Peyer's patch (tissue), 4 donors: ENCODE measurements around a stretch of chr7.

GRCh38 chr7:50336114-50336999 lies 31.8 kb downstream of the IKZF1 start:
- PRO-cap: bidirectional peak, plus-strand start at chr7:50336332, minus-strand start at chr7:50336187
- RAMPAGE, long total RNA, 4 experiments: no peak in any of the 4 experiments

GRCh38 chr7:50353035-50353631 lies 48.6 kb downstream of the IKZF1 start:
- PRO-cap: unidirectional peak, minus-strand start at chr7:50353369
- RAMPAGE, long total RNA, 4 experiments: no peak in any of the 4 experiments

GRCh38 chr7:50360218-50360986 lies 55.9 kb downstream of the IKZF1 start:
- PRO-cap: bidirectional peak, plus-strand start at chr7:50360712, minus-strand start at chr7:50360562
- RAMPAGE, long total RNA, 4 experiments: no peak in any of the 4 experiments

DNA sequence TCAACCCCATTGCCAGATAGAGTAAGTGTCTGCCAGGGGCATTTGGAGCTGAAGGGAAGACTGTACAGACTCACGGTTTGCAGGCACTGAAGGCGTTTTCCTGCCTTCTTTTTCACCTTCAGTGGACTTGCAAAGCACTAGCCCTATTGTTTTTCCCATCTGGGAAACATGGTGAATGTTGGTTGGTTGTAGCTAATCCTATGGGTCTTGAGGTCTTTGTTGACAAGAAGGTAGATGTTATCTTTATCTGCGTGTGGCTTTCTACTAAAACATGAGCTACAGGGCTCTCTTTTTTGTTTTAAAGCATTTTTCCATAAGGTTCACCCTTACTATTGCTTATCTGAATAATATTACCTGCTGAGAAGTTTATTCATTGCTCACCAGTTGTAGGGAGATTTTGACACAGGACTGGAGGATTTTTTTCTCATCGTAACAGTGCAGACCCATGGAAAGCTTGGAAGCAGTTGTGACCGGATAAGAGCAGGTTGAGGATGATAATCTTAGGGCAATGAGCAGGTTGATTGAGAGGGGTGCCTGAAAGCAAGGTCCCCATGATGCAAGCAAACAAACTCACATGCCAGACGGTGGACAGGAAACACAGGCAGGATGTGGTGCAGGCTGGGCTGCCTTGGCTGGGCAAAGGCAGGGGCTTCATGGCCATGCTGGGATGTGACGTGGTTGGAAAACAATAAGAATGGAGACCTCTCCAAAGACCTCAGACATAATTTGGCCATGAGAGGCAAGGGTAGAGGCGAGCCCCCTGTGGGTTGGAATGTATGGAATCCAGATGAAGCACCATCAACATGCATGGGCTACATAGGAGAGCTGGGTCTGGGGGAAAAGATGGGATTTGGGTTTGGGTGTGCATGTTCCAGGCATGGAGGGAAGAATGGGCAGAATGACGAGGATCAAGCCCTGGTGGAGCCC lies 58.1 kb downstream of the IKZF1 start:
- PRO-cap: no peak
- RAMPAGE, long total RNA, 4 experiments: no peak in any of the 4 experiments

GRCh38 chr7:50449666-50450168 lies 433 bp downstream of the FIGNL1 start:
- PRO-cap: no peak
- RAMPAGE, long total RNA, 4 experiments: no peak in any of the 4 experiments

- PRO-cap: no peak
- RAMPAGE, long total RNA, 4 experiments: no peak in any of the 4 experiments
Observed at GRCh38 chr7:50645387-50645928, 80.3 kb upstream of the DDC start.

GRCh38 chr7:50656630-50656988 lies 91.4 kb upstream of the DDC start:
- PRO-cap: no peak
- RAMPAGE, long total RNA, 4 experiments: no peak in any of the 4 experiments

DNA sequence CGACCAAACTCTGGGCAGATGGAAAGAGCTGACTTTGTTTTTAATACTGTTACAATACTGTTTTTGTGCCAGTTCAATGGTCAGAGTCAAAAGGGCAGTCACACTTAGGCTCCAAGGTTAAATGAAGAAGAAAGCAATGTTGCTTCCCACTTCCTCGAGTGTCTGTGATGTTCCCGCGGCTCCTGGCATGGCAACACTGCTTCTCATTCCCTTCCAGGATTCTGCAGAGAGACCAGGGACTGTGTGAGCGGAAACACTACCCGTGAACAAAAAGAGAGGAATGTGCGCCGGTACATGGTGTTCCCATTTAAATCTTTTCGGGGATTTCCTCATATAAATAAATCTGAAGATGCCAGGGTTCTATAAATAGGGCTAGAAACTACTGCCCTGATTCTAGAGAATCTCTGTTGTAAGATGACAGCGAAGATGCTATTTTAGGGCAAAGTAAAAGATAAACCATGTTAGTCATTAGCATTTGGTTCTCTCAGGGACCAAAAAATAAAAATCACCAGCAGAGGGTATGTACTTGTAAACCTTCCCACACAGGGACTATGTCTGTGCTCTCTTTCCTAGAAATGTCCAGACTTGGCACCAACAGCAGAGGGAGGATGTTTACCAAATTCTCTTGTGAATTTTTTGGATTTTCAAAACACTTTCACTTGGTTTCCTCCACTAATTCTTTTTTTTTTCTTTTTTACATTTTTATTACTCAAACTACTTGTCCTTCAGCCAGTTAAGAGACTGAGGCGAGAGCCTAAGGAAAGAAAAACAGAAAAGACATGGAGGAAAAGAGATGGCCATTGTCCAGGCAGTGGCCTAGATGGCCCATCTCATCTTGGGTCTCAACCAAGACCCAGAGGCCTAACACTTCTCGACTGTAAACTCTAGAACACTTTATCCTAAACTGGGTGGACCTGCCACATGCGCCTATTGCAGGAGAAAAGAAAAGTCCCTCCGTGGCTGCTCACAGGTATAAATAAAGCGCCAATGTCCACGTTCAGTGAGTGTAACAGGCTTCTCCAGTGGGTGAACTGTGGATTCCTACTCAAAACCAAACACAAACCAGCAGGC lies 92.3 kb upstream of the DDC start:
- PRO-cap: unidirectional peak, minus-strand start at position 198 of the sequence
- RAMPAGE, long total RNA, 4 experiments: no peak in any of the 4 experiments

GRCh38 chr7:50697646-50698251 lies 84.9 kb downstream of the GRB10 start:
- PRO-cap: no peak
- RAMPAGE, long total RNA, 4 experiments: no peak in any of the 4 experiments

DNA sequence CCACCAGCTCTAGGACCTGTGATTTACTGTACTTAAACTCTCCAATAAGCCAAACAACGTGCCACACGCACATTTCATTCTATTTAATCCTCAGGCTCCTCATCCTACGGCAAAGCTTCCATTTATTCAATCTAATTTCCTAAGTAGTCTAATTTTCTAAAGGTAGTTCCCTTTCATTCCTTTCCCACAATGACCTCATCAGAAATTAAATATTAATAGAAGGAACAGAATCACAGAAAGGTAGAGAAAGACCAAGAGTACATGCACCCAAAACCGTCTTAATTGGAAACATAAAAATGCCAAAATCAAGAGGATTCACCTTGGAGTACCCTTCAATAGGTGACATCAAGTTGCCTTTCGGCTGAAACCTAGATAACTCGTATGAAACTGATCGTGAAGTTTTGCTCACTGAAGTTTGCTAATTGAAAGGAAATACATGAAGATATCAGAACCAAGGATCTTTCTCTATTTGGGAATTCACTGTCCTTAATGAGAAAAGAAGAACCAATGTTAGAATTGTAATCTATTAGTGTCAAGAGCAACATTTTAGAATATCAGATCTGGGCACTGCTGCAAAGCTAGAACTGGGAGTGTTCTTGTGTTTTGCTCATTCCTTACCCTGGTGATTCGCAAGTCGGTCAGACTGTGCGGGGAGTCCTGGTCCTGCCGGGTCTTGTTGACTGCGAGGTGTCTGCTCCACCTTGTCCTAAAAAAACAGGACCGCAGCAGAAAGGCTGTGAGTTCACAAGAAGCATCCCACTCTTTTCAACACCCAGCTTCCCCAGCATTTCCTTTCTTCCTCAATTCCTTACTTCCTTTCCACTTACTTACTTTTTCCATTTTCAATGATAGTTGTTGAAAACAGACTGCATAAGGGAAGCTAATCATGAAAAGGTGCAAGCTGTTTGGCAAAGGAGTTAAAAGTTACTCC lies 79.2 kb downstream of the GRB10 start:
- PRO-cap: no peak
- RAMPAGE, long total RNA, 4 experiments: start-site peak on the minus strand in 1 of 4 experiments, centred at position 734 of the sequence, 6 reads per replicate

DNA sequence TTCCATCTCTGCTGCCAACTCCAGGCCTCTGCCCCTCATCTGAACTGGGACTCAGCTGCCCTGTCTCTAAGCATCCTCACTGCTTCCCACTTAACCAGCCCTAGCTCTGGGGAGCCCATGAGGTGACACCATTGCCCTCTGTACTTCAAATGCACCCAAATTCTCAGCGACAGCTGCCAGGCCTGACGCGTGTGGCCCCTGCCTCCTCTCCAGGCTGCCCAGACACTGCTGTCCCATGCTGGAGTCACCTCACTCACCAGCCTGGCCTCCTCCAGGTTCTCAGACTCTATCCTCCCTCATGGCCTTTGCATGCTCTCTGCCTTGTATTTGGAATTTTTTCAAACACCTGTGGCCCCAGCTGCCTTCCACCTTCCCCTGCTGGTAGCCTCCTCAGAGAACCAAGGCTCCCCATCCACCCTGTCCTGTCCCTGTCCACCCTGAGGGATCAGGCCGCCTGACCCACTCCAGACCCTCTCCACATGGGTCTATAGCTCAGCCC lies 18.9 kb downstream of the GRB10 start:
- PRO-cap: no peak
- RAMPAGE, long total RNA, 4 experiments: no peak in any of the 4 experiments

DNA sequence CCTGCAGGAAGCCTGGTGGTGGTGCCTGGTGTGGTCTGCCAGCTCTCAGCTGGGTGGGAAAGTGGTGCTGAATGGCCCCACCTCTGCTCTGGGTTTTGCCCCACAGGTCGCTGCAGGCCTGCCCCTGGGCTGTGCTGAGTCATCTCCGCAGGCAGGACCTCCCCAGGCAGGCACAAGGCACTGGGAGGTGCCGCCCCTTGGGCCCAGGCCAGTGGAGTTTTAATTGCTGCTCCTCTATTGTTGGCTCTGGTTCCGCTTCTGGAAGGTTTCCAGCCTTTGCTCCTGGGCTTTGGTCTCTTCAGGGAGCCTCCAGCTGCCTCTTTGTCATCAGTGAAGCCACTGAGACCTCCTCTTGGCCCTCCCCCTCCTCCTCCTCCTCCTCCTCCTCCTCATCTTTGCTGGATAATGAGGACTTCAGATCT lies 180.3 kb upstream of the GRB10 start:
- PRO-cap: no peak
- RAMPAGE, long total RNA, 4 experiments: no peak in any of the 4 experiments

- PRO-cap: no peak
- RAMPAGE, long total RNA, 4 experiments: no peak in any of the 4 experiments
Observed at GRCh38 chr7:51043230-51043981, 260.7 kb upstream of the GRB10 start.

GRCh38 chr7:51081342-51081680 lies 235.3 kb downstream of the COBL start:
- PRO-cap: unidirectional peak, minus-strand start at chr7:51081430
- RAMPAGE, long total RNA, 4 experiments: no peak in any of the 4 experiments

- PRO-cap: no peak
- RAMPAGE, long total RNA, 4 experiments: no peak in any of the 4 experiments
Observed at GRCh38 chr7:51133917-51134178, 182.8 kb downstream of the COBL start.

- PRO-cap: no peak
- RAMPAGE, long total RNA, 4 experiments: no peak in any of the 4 experiments
Observed at GRCh38 chr7:51350188-51350601, 33.6 kb upstream of the COBL start.

- PRO-cap: no peak
- RAMPAGE, long total RNA, 4 experiments: no peak in any of the 4 experiments
Observed at GRCh38 chr7:53017546-53017885, 17.9 kb upstream of the POM121L12 start.

GRCh38 chr7:53365847-53366133 lies 330.4 kb downstream of the POM121L12 start:
- PRO-cap: unidirectional peak, plus-strand start at chr7:53366058
- RAMPAGE, long total RNA, 4 experiments: no peak in any of the 4 experiments

GRCh38 chr7:55019790-55020147 lies 952 bp downstream of the EGFR start:
- PRO-cap: no peak
- RAMPAGE, long total RNA, 4 experiments: no peak in any of the 4 experiments

DNA sequence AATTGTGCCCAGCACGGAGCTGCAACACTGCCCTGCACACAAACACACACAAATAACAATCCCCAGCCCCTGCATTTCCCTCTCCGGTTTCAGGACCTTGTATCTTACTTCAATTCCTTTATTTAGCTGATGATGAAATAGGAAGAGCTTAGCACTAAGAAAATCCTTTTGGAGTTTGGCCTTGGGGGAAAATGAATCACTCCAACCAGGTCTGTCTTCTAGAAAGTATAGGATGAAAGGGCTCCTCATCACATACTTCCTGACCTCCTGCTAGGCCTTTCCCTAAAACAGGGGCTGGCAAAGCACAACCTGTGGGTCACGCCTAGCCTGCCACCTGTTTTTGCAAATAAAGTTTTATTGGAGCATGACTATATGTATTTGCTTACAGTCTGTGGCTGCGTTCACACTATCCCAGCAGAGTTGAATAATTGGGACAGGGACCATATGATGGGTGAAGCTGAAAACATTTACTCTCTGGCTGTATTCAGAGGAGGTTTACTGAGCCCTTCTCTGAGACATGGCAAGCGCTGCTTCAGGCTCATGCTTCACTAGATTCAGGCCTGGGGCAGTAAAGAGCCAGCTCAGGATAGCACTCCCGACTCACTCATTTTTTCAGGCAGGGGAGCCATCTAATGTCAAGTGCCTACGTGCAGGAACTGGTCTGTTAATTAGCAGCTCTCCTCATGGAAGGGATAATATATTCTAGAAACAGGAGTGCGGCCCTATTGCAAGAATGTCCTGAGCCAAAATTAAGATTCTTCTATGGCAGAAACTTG lies 111.0 kb downstream of the EGFR start:
- PRO-cap: no peak
- RAMPAGE, long total RNA, 4 experiments: no peak in any of the 4 experiments